Hair follicular keratinocyte (primary cell): ENCODE measurements around a stretch of chr7.

GRCh38 chr7:159094415-159094799, 50.3 kb downstream of the VIPR2 start:
- RAMPAGE, long total RNA: no peak